Measurements from ENCODE around the gene NRIP1.

GRCh38 chr21:6468323-6468642 lies 4053.1 kb upstream of the TPTE start:
- PRO-cap, 7 experiments = no peak in any of the 7 experiments

- PRO-cap, 7 experiments = peak in 4 of 7 experiments; most common minus-strand start chr21:6499245 (in 4)
These were observed 4022.3 kb upstream of the TPTE start for GRCh38 chr21:6499048-6499440.

- PRO-cap, 7 experiments = no peak in any of the 7 experiments
These were observed 3668.6 kb upstream of the TPTE start for GRCh38 chr21:6852887-6853117.

DNA sequence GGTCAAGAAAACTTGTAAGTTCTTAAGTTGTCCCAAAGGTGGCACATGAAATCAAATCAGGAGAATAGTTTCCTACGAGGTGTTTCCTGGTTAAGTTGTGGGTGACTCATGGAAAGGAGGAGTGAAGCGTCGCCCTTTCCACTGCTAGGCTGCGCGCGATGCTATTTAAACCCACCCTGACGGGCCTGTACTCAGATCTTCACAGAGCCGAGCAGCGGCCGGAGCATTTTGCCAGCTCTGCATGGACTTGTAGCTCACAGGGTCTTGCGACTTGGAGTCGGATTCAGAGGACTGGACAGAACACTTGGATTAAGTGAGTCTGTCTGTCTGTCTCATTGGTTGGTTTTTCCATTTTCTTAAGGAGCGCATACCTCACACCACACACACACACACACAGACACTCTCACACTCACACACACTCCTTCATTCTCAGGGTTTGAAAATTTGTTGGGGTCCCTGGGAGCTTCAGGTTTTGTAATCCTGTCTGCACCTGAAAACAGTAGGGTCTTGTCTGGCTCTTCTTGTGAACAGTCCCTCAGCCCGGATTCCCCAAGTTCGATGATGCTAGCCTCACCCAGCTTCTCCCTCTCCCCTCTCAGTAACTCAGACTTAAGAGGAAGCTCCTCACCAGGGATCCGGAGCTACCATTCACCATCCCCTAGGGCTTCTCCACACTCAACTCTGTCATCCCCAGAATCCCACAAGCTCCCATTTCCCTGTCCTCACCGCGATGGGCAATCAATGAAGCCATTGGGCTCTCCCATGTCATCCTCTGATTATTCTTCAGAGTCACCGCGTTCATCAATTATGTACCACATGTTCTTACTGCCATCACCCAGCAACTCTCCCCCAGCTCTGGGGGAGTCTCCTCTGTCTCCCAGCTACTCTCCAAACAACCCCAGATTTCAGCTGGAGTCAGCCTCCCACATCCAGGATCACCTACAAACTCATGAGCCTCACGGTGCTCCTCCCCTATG lies 1531.0 kb upstream of the TPTE start:
- PRO-cap, 7 experiments = no peak in any of the 7 experiments

DNA sequence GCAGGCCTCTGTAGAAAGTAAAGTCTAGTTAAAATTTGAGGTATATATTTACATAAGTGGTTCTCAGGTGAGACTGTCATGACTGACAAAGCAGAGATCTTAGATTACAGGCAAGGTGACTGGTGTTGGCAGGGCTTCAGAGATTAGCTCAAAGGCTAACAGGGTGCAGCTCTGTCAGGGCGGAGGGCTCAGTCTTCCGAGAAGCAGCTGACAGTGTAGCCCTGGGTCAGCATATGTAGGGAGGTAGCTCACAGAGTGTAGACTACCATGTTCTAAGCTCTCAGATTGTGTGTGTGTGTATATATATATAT lies 54.7 kb downstream of the RBM11 start:
- PRO-cap, 7 experiments = no peak in any of the 7 experiments

DNA sequence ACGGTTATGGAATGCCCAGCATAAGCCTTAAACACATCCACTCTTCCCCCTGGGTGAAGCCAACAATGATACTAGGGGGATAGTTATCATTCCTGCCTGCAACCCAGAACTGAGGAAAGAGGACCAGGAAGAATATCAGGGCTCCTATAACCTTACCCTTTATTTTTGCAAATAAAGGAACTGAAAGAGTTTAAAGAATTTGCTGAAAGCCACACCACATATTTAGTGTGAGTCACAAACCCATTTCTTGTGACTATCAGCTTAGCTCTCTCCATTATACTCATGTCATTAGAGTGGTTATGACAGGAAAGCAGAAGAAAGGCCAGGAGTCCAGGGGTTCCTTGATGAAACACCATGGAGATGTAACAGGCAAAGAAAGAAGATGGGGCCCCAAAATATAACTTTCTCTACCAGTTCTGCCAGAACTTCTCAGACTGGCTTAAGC lies 141.1 kb upstream of the SAMSN1 start:
- PRO-cap, 7 experiments = no peak in any of the 7 experiments

- PRO-cap, 7 experiments = peak in 1 of 7 experiments; most common minus-strand start chr21:14963489 (in 1)
These were observed 101.5 kb downstream of the NRIP1 start for GRCh38 chr21:14963280-14963809.

DNA sequence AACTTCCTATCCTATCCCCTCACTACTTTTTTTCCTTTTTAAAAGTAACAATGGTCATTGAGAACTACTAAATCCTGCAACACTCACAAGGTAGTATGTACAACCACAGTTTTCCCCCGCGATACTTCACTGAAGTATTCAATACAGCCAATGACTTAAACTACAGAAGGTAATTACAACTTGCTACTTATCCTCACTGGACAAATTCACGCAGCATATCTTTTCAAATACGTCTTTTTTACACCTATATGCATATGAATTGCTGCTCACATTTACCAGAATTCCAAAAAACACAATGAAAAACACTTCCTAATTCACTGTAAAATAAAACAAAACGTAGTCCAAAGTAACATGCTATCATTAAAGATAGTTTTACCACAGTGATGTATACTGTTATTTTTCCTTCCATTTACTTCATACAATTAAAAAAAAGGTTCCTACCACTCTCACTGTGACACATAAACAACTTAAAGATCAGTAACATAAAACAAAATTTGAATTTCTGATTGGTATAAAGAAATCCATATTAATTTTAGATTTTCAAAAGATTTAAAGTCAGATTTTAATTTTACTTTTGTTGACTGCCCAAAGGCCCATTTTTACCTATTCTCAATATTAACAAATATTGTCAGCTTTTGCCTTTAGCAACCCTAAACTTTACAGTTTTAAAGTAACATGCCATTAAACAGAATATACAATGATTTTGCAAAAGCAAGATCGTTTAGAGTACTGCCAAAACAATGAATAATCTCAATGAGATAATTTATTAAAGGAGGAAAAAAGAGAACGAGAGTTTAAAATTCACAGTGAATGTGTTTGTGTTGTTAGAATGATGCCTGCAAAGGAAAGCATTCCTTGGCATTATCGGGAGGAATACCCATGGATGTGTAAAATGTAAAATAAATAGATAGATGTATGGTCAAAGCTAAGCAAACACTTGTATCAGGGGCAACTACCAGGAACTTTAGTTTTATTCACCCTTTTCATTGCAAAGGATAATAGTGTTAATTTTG lies 12.1 kb downstream of the NRIP1 start:
- PRO-cap, 7 experiments = no peak in any of the 7 experiments

GRCh38 chr21:15055570-15055926 lies 9.3 kb downstream of the NRIP1 start:
- PRO-cap, 7 experiments = no peak in any of the 7 experiments

DNA sequence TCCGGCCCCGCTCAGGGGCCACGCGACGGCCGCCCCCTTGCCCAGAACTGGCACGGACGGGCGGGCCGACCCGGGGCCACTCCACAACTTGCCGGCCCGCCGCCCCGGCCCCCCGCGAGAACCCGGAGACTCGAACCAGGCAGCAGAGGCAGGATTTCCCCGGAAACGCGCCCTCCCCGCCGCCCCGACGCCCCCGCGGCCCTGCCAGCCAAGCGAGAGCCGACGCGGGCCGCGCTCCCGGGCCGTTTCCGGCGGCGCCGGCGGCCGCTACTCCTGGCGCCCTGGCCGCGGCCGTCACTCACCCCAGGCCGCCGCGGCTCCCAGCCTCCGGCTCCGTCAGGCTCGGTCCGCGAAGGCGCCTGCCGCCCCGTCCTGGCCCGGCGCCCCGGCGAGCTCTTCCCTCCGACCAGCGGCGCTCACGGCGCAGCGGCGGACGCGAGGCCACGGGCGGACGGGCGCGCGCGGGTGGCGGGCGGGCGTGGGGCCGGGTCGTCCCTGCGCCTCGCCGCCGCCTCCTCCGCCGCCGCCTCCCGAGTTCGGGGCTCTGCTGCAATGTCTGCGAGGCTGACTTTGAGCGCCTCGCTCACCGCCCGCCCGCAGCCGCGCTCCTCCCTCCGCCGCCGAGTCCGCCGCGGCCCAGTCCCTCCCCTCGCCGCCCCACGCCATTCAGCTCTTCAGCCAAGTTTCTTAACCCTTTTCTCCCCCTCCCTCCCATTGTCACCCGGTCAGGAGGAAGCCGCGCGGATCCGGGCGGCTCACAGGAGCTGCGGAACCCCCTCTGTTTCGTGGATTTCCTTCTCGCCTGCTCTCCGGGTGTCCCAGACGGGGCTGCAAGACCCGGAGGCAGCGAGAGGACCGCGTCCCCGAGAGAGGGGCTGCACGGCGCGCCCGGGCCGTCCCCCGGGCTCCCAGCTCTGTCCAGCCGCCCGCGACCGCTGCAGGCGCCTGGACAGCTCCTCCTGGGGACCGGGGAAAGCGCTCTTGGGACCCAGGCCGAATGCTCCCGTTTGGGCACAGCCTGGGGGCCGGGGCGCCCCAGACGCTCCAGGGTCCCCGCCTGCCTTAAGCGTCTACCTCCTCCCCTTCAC lies at the start of gene NRIP1:
Gene NRIP1 (minus strand): TSS at position 558 of the 1,088 bp plus-strand sequence.
- PRO-cap, 7 experiments = peak in 7 of 7 experiments; most common plus-strand start position 717 of the sequence (in 7); most common minus-strand start position 546 of the sequence (in 7)

- PRO-cap, 7 experiments = no peak in any of the 7 experiments
These were observed 127.4 kb upstream of the NRIP1 start for GRCh38 chr21:15192250-15192582.

DNA sequence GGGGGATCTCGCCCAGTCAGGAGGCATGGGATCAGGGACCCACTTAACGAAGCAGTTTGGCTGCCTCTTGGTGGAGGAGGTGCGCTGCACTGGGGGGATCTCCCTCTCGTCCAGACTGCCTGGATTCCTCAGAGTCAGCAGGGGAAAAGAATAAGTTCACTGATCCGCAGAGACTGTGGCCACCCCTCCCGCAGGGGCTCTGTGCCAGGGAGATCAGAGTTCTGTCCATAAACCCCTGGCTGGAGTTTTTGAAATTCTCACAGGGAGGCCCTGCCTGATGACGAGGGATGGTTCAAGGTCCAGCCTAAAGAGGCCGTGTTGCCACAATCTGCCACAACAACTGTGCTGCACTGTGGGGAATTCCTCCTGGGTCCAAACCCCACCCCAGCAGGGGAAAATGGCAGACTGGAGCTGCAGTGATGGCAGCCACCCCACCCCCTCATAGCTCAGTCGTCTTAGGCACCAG lies 273.9 kb upstream of the USP25 start:
- PRO-cap, 7 experiments = no peak in any of the 7 experiments

- PRO-cap, 7 experiments = no peak in any of the 7 experiments
These were observed 341.3 kb downstream of the USP25 start for GRCh38 chr21:16070908-16071681.

DNA sequence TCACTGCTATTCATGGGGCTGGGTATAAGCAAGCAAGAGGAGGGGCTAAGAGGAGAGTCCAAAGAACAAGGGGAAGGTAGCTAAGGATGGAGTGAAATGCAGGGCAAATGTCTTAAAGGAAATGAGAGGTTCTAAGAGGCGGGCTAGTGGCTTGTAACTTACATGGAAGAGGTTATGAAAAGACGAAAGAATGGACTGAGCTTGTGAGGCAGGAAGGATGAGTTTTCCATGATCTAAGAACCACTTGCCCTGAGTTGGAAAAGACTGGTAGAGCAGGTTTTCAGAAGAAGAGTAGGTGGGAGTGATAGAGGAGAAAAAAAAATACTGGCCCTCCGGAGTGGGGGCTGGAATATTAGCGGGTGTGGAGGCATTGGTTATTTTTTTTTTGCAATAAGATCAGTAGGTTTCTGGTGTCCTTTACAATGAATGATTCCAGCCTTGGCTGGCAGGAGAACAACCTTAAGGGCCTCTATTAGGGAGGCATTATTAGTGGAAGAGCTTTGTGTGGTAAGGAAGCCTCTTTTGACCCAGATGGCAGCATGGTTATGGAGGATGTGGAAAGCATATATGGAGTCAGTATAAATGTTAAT lies 664.7 kb downstream of the USP25 start:
- PRO-cap, 7 experiments = no peak in any of the 7 experiments

- PRO-cap, 7 experiments = no peak in any of the 7 experiments
These were observed 678.1 kb downstream of the USP25 start for GRCh38 chr21:16407741-16408341.

- PRO-cap, 7 experiments = no peak in any of the 7 experiments
These were observed 726.2 kb downstream of the USP25 start for GRCh38 chr21:16455812-16456488.

- PRO-cap, 7 experiments = no peak in any of the 7 experiments
These were observed 674.5 kb upstream of the CXADR start for GRCh38 chr21:16838216-16838884.

- PRO-cap, 7 experiments = no peak in any of the 7 experiments
These were observed 51.8 kb upstream of the CXADR start for GRCh38 chr21:17460952-17461443.

- PRO-cap, 7 experiments = no peak in any of the 7 experiments
These were observed 45.7 kb upstream of the CXADR start for GRCh38 chr21:17467153-17467628.

DNA sequence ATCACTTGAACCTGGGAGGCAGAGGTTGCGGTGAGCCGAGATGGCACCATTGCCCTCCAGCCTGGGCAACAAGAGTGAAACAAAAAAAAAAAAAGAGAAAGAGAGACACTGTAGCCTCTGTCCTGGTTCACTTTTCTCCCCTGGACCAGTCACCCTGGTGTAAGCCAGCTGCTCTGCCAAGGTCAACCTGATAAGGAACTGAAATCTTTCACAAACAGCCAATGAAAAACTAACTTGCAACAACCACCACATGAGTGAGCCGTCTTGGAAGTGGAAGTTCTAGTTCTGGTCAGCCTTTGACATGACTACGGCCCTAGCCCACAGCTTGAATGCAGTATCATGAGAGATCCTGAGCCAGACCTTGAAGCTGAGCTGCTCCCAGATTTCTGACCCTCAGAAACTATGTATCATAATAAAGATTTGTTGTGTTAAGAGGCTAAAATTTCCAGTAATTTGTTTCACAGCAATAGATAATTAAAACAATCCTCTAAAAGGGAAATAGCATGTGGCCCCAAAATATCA lies 36.8 kb upstream of the CXADR start:
- PRO-cap, 7 experiments = no peak in any of the 7 experiments

Data from T-cell (primary cell).